ENCODE measurements around the genes DIPK1B, LCN10 and LCN8.

DNA sequence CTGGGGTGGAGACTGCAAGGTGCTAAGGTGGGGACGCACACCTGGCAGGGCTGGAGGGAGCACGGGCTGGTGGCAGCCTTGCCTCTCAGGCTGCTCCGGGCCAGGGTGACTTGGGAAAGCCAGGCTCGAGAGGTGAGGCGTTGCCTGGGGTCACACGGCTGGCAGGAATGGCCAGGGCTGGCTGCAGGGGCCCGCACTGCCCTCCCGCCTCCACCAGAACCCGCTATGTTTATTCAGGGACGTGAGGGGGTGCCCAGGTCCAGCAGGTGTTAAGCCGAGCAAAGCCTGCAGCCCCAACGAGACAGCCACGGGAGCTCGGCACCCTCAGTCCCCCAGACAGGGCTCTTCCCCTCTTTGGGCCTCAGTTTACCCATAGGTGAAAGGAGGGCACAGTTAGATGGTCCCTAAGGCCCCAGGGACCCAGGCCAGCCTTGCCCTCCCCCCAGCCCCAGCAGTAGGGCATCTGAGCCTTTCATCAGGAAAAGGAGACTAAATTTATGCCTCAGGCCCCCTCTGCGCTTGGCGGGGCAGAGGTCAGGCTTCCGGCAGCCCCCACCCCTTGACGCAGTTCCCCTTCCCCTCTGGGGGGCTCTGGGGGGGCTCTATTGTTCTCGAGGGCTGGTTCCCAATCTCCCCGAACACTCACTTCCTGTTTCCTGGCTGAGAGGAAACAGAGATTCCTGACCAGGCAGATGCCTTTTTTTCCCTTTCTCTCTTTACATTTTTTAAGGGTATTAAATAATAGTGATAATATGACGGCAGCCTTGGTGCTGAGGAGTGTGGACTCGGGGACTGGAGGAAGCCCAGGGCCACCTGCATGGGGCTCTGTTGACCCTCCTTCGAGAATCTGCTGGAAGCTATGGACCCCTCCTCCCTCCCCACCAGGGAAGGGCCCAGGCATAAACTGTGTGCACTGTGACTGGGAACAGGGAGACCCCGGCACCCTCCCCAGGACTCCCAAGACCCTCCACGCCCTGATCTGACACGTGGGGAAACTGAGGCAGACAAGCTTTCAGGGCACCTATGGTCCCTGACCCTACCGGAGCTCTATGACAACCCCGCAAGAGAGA lies 6.9 kb upstream of the EGFL7 start:
- PRO-cap: no peak

DNA sequence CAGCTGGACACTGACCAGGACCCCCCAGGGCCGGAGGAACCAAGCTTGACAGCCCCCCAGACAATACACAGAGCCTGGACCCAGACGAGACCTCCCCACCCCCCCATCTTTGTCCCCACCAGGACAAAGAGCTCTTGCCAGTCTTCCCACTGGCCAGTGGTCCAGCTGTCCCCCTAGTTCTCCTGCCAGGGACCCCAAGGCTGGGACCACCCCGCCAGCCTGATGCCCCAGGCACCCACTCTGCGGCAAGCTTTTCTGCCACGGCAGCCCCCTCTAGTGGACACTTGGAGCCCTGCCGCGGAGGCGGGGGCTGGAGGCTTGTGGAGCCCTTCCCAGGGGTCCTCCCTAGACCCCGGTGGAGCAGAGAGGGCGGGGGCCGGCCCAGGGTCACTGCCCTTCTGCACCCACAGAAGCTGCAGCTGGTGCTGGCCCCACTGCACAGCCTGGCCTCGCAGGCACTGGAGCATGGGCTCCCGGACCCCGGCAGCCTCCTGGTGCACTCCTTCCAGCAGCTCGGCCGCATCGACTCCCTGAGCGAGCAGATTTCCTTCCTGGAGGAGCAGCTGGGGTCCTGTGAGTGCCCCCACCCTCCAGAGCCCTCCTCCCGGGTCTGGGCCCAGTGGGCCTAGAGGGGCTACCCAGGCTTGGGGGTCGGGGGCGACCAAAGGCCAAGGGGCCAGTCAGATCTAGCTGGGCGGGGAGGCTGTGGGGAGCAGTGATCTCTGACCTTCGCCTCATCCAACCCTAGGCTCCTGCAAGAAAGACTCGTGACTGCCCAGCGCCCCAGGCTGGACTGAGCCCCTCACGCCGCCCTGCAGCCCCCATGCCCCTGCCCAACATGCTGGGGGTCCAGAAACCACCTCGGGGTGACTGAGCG lies 9.0 kb downstream of the EGFL7 start:
- PRO-cap: no peak

DNA sequence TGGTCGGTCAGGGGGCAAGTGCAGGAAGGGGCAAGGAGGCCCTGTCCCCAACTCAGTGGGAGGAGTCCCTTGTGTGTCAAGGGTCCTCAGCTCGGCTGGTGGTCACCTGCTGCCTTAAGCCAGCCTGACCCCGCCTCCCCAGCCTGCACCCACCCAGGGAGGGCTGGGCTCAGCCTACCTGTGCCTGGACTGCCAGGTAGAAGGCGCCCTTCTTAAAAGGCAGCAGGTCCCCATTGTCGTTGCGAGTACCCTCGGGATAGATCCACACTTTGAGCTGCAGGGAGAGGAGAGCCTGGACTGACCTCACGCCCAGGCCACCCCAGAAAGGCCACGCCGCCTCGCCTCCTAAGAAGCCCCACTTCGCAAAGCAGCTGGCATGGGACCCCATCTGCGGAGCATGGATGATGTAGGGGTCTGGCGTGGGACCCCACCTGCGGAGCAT lies 10.8 kb downstream of the AGPAT2 start:
- PRO-cap: no peak

DNA sequence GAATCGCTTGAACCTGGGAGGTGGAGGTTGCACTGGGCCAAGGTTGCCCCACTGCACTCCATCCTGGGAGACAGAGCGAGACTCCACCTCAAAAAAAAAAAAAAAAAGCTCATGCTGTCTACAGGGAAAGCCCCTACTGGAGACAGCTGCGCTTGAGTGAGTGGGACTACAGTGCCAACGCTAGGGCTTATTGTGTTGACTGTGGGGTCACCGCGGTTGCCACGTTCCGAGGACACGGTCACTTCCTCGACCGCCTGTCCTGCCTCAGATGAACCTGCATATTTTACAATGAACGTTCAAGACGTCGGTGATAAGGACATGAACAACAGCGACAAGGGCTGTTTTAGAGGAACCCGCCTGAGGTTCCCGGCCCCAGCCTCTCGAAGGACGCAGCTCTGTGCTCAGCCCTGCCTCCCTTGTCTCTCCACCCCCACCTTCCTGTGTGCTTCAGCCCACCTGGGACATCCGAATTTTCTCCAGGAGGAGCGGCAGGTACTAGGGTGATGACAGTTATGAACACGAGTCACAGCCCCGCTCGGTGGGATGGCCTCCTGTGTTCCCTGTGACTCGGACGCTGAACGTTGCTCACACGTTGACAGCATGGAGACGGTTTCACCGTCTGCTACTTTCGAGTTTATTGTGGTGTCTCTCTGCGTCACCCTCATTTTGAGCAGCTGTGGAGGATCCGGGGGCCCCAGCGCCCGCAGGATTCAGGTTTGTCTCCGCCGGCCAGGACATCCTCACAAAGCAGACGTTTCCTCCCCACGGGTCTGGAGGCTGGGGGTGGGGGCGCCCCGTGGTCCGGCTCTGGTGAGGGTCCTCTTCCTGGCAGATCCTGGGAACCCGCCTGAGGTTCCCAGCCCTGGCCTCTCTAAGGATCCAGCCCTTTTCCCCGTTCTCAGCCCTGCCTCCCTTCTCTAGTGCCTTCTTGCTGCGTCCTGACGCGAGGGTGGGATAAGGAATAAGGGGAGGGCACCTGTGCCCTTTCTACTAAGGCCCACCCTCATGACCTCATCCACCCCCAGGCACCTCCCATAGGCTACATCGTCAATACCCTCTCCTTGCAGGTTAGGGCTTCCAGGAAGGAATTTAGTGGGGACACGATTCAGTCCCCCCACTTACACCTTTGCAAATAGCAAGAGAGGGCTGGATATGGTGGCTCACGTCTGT lies 11.1 kb upstream of the DIPK1B start:
- PRO-cap: no peak

GRCh38 chr9:136711639-136712705 lies at the start of gene DIPK1B:
DIPK1B (plus strand) TSS chr9:136712572.
- PRO-cap: bidirectional peak, plus-strand start at chr9:136712572, minus-strand start at chr9:136712274

DNA sequence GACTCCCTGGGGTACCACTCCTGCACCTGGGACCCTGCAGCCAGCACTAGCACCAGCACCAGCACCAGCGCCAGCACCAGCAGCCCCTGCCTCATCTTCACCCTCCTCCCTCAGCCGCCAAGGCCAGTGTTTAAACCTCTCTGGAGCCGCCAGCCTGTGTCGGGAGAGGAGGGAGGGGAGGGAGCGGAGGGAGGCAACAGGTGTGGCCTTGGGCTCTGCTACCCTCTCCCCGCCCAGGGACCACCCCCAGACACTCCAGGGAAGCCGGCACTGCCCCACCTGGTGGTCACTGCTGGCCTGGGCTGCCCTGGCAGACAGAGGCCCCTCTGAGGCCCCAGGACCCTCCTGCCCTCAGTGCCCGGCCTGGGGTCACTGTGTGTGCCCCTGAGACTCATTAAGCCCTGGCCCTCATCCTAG lies at the start of gene LCN10:
TSS of gene LCN10 (minus strand) at position 132 of the 417 bp plus-strand sequence.
- PRO-cap: no peak

DNA sequence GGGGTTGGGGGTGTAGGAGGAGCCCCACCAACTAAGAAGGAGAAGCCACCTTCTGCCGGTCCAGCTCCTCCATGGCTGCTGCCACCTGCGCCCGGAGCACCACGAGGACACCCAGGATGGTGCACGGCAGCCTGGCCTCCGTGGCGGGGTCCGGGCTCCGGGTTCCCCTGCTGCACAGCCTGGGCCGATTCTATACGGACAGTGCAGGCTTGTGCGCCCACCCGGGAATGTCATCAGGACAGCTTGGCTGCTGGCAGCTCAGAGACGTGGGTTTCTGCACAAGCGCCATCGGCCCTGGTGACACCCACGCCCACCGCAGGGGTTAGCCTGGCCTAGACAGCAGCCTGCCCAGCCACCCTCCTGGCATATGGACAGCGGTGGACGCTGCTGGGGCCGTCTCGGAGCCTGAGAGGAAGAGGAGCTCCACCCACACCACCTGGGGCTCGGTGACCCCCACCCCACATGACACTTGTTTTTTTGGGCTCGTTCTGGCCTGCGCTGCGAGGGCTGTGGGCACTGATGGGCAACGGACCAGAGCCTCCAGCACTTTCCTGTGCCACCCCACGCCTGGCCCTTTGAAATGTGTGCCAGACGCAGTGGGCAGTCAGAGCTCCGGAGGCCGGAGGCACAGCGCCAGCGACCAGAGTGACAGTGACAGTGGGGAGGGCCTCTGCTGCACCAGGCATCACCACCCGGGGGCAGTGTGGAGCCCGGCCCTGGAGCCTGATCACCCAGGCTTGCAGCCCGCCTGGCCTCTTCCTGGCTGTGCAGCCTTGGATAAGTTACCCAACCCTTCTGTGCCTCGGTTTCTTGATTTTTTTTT lies at the start of gene LCN8:
TSS of gene LCN8 (minus strand) at position 386 of the 823 bp plus-strand sequence.
- PRO-cap: no peak

- PRO-cap: no peak
These were observed 3.0 kb downstream of the CCDC183 start for GRCh38 chr9:136798928-136799788.

- PRO-cap: bidirectional peak, plus-strand start at chr9:136800087, minus-strand start at chr9:136799937
These were observed 4.0 kb downstream of the CCDC183 start for GRCh38 chr9:136799789-136800824.

DNA sequence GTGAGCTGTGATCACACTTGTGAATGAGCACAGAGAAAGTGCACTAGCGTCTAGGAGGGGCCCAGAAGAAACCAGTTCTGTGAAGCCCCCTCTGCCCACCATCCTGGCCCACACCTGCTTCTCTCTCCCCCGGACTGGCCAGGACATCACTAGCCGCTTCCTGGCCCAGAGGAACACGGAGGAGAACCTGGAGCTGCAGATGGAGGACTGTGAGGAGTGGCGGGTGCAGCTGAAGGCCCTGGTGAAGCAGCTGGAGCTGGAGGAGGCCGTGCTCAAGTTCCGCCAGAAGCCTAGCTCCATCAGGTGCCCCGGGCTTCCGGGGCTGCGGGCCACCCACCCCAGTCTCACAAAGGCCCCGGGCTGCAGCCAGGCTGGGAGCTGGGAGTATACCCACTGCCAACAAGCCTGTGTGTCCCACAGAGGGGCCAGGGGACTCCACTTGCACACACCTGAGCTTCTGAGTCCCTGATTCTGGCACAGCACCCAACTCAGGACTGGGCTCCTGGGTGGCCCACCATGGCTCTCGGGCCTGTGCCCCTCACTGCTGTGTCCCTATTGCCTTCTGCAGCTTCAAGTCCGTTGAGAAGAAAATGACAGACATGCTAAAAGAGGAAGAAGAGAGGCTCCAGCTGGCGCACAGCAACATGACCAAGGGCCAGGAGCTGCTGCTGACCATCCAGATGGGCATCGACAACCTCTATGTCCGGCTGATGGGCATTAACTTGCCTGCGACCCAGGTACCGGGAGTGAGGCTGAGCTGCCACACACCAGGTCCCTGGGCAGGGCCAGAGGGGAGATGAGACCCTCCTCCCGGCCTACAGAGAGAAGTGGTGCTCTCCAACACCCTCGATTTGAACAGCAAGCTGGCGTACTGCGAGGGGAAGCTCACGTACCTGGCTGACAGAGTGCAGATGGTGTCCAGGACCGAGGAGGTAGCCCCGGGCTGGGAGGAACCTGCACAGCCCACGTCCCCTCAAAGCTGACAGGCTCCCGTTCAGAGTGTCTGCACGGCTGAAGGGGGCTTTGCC lies 1.5 kb upstream of the RABL6 start:
- PRO-cap: no peak

GRCh38 chr9:136850826-136851839 lies 1.0 kb upstream of the MAMDC4 start:
- PRO-cap: unidirectional peak, minus-strand start at chr9:136851465

DNA sequence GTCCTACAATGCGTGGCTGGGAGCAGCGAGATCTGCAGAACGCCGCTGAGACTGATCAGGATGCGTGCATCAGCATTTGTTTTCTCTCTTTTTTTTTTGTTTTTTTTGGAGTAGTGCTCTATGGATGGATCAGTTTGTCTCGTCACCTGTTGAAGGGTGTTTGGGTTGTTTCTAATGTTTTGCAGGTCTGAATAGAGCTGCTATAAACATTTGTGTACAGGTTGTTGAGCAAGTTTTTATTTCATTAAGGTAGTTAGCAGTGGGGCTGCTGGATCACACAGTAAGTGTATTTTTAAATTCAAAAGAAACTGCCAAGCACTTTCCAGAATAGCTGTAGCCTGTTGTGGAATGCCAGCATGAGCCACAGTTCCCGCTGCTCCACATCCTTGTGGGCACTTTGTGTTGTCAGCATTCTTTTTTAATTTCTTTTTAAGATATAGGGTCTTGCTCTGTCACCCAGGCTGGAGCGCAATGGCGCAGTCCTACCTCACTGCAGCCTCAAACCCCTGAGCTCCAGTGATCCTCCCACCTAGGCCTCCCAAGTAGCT lies 14.6 kb downstream of the FBXW5 start:
- PRO-cap: no peak

DNA sequence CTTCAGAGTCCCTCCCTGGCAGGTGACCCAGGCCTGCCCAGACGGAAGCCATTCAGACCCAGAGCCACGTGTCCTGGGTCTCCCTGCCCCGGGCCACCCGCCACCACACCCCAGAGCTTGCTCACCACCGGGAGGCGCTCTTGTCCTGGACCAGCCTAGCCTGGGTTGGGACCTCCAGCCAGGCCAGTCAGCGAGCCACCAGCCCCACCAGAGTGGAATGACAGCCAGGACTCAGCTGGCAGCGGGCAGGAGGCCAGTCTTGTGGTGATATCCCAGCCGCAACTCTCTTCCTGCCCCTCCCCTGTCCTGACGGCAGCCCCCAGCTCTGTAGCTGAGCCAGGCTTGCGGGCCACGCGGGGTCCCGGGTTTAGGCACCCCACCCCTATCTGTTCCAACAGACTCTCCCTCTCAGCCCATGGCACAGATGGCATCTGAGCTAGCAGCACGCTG lies 1.6 kb upstream of the PTGDS start:
- PRO-cap: no peak

DNA sequence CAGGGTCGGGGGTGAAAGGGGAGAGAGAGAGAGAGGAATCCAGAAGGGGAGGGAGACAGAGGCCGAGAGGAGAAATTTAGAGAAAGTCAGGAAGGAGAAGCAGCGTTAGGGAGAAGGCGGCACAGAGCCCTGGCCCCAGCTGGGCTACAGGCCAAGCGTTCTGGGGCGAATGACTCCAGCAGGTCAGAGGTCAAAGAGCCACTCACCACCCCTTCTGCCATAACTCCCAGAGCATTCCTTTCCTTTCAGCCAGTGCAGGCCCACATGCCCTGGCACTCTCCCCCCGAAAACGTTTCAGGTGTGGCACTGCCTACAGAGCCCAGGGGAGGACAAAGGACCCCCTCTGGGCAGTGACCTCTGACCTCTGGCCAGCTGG lies 5.0 kb downstream of the ABCA2 start:
- PRO-cap: no peak

DNA sequence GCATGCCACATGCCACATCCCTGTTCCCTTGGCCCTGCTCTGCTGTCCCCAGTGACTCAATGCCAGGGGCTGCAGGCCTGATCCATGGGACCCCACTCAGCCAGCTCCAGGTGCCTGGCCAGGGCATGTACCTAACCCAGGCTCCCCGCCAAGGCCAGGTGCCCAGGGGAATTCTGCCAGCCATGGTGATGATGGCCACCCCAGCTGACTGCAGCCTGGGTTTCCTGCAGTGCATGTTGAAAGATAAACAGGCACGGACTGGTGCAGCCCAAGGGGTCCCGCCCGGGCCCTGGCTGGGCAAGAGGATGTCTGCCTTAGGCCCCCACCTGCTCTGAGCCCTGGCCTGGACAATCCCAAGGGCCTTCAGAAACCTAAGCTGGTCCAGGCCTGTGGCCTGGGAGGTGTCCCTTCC lies 1.2 kb downstream of the ABCA2 start:
- PRO-cap: no peak

DNA sequence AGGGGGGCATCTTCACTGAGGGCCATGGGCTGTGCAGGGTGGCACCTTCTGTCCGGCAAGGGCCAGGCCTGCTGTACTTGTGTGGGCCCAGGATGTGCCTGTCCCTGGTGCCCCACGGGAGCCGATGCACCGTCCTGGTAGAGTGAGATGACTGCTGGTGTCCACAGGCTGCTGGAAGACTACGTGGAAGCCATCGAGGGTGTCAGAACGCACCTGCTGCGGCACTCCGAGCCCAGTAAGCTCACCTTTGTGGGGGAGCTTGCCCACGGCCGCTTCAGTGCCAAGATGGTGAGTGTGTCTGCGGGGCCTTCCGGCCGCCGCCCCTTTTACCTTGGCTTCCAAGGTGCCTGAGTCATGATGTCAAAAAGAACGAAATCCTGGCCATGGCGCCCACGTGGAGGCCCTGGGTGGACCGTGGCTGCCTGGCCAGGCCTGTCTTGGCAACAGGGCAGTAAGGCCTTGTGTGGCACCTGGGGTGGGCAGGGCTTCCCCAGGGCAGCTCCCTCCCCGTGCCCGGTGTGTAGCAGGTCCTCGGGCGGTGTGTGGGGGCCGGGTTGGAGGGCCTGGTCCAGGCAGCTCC lies 7.9 kb downstream of the DPP7 start:
- PRO-cap: no peak

DNA sequence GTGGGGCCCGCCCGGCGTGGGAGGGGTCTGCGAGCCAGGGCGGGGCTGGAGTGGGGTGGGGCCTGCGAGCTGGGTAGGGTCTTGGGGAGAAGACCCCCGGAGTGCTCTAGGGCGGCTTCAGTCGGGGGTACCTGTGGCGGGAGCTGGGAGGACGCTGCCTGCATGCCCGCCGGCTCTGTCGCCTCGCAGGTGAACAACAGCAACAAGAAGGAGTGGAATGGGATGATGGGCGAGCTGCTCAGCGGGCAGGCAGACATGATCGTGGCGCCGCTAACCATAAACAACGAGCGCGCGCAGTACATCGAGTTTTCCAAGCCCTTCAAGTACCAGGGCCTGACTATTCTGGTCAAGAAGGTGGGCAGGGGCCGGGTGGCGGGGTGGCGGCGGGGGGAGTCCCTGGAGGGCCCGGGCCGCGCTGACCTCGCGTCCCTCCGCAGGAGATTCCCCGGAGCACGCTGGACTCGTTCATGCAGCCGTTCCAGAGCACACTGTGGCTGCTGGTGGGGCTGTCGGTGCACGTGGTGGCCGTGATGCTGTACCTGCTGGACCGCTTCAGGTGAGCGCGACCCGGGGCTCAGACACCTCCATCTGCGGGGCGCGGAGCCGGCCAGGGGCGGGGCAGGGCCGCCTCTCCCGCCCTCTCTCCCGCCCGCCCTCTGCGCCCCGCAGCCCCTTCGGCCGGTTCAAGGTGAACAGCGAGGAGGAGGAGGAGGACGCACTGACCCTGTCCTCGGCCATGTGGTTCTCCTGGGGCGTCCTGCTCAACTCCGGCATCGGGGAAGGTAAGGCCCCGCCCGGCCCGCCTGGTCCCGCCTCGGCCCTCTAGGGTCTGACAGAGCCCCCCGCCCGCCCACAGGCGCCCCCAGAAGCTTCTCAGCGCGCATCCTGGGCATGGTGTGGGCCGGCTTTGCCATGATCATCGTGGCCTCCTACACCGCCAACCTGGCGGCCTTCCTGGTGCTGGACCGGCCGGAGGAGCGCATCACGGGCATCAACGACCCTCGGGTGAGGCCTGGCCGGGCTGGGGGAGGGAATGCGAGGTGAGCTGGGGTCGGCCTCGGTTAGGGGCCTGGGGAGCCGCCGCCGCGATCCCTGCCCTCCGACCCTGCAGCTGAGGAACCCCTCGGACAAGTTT lies 7.7 kb downstream of the LRRC26 start:
- PRO-cap: no peak

DNA sequence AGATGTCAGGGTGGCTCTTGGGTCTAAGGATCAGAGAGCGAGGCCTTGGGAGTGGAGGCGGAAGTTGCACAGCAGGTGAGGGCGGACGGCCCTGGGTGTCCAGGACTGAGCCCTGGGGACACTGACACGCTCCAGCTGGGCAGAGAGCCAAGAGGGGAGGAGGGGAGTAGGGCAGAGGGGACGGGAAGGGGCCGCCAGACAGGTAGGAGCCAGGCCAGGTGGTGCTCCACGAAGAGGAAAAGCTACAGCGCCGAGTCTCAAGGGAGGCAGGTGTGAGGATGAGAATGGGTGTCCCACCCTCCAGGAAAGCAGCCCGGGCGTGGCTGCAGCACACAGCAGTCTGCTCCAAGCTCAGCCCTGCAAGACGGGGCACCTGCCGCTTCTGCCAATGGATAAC lies 5.0 kb downstream of the TPRN start:
- PRO-cap: no peak

DNA sequence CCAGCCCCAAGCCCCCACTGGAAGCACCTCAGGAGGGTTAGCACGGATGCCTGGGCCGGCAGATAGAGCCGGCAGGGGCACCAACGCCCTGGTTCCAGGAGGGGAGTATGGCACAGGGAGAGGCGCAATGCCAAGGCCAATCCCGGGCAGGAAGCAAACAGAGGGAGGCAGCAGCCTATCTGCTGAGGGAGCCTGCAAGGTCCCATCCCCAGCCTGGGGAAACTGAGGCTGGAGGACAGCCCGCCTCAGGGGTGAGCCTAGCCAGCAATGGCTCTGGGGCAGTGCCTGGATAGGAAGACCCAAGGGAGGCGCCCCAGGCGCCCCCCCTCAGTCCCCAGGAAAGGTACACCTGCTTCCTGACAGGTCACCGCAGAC lies 2.7 kb downstream of the TPRN start:
- PRO-cap: no peak

DNA sequence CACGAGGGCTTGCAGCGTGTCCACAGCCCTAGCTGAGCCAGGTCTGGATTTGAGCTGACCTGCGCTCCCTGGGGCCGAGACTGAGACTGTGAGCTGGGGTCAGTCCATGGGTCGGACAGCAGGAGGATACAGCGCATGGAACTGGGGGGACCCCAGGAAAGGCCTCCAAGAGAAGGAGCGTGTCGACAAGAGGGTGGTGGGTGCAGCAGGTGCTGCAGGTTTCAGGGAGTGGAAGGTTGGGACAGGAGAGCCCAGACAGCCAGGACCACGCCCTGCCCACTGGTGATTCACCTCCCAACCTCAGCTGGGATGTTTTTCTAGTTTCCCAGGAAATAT lies 834 bp upstream of the RNF224 start:
- PRO-cap: no peak

All from type B pancreatic cell (in vitro differentiated cells).